ENCODE measurements around a stretch of chr10.

- PRO-cap: no peak
These were observed 347.9 kb downstream of the GATA3 start for GRCh38 chr10:8402351-8402903.

GRCh38 chr10:8912020-8912641 lies 857.6 kb downstream of the GATA3 start:
- PRO-cap: no peak

DNA sequence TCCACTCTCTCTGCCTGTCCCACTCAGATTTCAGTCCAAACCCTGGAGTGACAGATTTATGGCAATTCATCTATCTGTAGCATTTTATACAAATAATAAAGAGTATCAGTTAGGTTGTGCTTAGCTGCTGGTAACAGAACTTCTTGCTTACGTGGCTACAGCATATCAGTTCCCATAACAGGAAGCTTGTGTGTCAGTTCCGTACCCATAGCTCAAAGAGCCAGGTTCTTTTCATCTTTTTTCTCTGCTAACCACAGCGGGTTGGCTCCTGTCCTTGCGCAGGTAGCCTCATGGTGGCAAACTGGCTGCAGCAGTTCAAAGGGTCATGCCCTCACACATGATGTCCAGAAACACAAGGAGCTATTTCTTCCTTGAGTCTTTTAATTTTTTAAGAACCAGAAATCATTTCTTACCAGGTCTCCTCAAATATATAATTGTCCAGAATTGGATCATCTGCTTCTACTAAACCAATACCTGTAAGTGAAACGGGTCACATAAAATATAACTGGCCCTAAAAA lies 1041.8 kb downstream of the GATA3 start:
- PRO-cap: no peak

DNA sequence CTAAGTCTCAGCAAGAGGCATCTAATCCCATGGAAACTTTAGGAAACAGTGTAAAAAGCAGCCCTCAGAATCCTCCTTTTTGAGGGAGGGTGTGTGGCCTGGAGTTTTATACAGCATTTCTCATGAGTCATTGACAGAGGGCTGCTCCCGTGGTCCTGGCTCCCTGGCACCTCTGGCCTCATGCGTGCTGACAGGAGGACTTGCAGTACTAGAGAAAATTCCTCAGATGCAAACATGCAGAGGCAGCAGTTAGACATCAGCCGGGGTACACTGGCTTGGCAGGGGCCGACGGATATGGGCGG lies 925.1 kb upstream of the CELF2 start:
- PRO-cap: no peak

GRCh38 chr10:10798088-10799168 lies 219.2 kb upstream of the CELF2 start:
- PRO-cap: no peak

DNA sequence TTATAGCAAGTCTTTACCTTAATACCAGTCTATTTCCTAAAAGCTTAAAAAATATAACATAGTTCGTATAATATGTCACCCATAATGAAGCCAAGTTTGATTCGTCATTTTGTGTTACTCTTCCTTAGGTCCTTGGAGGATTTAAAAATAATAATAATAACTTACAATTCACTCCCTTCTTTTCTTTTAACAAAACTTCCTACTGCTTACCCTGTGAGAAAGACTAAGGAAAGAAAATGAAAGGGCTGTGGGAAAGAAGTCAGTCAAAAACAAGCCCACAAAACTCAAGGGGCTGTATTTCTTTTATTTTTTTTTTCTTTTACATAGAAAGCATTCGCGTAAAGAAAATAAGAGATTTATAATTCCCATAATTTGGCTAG lies 187.3 kb upstream of the CELF2 start:
- PRO-cap: no peak

DNA sequence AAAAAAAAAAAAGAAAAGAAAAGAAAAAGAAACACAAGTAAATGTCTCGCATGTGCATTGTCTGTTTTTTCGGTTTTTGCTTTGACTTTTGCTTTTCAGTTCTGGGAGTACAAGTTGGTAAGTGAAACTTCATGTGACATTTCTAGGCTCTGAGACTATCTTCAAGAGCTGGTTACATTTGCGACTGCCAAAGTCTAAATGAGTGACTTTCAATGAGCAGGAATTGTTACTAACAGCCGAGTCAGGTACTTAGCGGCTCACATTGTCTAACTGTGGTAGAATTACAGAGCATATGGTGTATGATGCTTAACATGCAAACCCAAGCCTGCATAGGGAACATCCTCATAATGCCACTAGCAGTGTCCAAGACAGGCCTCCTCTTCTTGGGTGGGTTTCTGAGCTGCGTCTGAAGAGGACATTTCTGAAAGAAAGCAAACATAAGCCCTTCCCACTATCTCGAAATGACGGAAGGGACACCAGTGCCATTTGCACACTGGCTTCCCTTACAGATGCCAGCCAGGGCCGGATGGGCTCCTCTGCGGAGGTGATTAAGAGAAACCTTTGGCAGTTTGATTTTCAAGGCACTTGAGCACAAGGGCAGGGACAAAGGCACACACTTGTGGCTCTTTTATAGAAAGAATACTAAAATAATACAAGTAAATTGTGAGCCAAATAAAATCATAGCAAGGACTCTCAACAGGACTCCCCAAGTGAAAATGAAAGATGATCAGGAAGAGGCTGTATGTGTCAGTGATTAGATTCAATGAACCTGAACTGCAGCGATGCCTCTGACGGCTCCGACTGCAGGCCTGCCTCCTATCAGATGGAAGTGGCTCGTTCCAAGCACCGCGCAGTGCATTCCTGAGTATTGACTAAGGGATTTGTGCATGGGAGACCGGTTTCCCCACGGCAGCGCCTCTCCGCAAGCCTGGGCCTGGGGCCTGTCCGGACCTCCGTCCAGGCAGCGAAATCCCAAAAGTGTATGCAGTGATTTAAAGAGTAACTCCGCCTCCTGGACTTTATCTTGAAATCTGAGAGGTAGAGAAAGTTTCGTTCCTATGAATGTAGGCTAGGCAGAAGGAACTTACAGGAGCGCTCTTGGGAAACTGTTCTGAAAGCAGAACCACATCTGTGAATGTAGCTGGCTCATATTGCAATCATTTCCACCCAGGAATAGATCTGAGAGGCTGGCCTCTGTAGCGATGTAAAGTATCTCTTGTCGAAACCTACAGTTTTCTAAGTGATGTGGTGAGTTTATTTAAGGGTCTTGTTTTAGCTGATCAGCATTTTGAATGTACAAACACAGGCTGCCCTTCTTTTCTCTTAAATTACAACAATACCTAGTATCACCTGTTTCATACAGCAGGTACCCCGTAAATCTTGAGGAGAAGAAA lies 106.5 kb upstream of the CELF2 start:
- PRO-cap: bidirectional peak, plus-strand start at position 875 of the sequence, minus-strand start at position 825 of the sequence

GRCh38 chr10:11012282-11013415 lies 5.0 kb upstream of the CELF2 start:
- PRO-cap: no peak

DNA sequence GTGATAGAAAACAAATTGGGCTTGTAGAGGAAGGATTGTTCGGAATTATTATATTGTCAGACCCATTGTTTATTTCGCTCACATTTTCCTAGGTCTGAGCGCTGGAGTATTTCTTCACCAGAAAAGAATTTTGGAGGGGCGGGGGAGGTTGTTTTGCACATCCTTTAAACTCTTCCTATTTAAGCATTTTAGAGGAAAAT lies 29.1 kb downstream of the CELF2 start:
- PRO-cap: no peak

- PRO-cap: no peak
These were observed 68.6 kb downstream of the CELF2 start for GRCh38 chr10:11086250-11086692.

- PRO-cap: no peak
These were observed 143.3 kb downstream of the CELF2 start for GRCh38 chr10:11160993-11161332.

GRCh38 chr10:11165600-11166600 lies 148.2 kb downstream of the CELF2 start:
- PRO-cap: unidirectional peak, minus-strand start at chr10:11165864

- PRO-cap: no peak
These were observed 157.2 kb downstream of the CELF2 start for GRCh38 chr10:11174746-11175456.

- PRO-cap: no peak
These were observed 158.0 kb downstream of the CELF2 start for GRCh38 chr10:11175505-11176310.

DNA sequence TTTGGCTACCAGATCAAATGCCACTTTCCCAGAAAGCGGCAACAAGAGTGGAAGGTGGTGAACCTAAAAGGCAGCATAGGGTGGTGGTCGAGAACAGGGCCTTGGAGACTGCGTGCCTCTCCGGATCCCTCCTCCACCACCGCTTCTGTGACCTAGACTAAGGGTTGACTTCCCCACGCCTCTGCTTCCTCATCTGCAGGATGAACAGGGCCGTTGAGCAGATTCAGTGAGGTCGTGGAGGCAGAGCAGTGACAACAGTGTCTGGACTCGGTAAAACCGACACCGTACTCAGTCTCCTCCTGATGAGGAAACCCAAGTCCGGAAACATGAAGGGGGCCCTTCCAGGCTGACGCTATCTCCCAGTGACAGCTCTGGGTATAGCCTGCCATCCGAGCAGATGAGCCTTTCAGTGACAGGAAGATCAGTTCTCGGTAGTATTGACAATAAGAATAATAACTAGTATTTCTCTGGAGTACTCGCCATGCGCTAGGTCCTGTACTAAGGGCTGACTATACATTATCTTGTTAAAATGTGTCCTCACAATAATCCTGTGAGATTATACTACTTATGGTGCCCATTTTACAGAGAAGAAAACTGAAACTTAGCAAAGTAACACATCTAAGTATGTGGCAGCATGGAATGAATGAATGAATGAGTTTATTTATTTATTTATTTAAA lies 162.7 kb downstream of the CELF2 start:
- PRO-cap: no peak

- PRO-cap: no peak
These were observed 182.2 kb downstream of the CELF2 start for GRCh38 chr10:11199800-11200369.

GRCh38 chr10:11232981-11233459 lies 215.3 kb downstream of the CELF2 start:
- PRO-cap: no peak

GRCh38 chr10:11243051-11243469 lies 225.4 kb downstream of the CELF2 start:
- PRO-cap: no peak

DNA sequence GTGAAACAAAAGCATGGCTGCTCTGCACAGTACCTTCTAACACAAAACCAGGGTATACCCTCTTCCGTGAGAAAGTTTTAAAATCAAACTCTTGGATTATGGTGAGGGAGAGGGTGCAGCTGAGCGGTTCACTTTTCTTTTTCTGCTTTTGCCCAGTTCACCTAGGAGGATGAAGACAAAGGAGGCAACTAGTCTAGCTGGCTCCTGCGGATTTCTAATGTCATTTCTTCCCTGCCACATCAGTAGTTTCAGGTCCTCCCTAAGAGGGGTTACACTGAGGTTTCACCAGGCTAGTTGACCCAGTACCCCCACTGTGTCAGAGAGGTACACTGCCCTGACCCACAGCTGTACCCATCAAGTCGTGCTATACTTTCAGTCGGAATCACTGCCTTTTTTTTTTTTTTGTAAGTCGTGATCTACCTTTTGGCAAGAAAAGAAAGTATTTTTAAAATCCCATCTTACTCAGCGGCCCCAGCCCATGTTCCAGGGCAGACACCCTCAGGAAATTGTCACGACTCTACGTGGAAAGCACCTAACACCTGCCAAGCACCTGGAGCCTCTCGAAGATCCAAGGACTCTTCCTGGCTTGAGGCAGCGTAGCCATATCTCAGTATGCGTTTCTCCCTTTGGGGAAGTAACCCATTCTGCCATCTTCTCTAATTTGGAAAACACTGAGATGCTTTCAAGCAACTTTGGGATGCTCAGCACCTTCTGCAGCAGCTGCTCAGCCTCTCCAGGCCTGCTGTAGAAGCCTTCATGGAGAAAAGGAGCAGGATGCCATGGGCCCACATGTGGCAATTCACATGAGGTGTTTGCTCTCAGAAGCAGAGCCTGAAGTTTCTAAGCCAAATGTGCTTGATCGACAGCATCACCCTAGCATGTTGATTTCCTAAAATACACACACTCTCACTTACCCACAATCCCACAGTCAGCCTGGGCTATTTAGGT lies 243.6 kb downstream of the CELF2 start:
- PRO-cap: no peak

DNA sequence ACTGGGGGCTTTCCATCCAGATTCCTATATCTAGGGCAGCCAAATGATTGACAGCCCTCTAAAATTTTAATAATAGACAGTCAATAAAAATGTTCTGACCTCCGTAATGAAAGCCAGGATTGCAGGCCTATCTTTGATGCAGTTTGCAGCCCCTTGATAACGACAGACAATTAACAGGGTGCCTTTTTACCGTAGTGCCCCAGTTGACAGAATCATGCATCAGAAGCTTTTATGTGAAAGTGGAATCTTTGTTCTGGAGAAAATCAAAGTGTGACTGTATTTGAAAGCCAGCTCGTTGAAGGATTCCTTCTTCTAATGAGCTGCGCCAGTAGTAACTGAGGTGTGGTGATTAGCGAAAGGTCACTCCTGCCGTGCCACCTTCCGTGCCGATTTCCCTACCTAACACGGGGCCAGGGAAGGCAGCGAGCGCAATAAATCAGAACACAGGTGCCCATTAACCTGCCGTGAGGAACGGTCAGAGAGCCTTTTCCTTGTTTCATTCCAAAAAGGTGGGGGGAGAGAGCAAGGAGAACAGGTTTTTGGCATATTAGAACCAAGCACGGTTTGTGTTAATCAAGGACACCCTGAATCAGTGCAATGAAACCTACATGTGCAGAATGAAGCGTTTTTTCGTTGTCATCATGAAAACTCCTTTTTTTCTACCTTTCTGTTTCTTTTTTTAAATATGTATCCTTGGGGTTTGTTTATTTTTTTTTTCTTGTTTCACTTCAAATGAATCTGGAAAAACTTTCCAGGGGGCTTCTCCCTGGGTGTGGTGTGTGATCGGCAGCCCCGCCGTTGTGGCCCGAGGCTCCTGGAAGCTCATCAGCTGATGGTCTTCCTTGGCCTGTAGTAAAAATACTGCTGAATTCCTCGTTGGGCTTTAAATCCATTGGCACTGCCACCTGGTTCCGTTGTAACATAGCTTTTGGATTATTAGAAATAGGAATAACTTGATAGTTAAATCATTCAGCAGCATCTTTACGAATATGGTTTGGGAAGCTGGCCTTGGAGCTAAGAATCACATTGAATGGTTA lies 258.1 kb downstream of the CELF2 start:
- PRO-cap: no peak

All from ascending aorta (tissue), 1 donor.